HT1080 (cell line): ENCODE data around the genes TEKT2, COL8A2, MAP7D1, EVA1B and MRPS15.

RAMPAGE:
- cytosol, long total RNA, result no peak
- long total RNA, result no peak
- nucleus, long total RNA, result no peak
These were observed 870 bp downstream of the TFAP2E start for GRCh38 chr1:35573851-35574517.

GRCh38 chr1:35855049-35856165 lies 27.6 kb upstream of the AGO1 start:
RAMPAGE:
- cytosol, long total RNA, result no peak
- long total RNA, result no peak
- nucleus, long total RNA, result no peak

RAMPAGE:
- cytosol, long total RNA, result no peak
- long total RNA, result no peak
- nucleus, long total RNA, result no peak
These were observed 10.3 kb upstream of the AGO3 start for GRCh38 chr1:35920329-35921314.

RAMPAGE:
- cytosol, long total RNA, result no peak
- long total RNA, result no peak
- nucleus, long total RNA, result no peak
These were observed 75.3 kb upstream of the TEKT2 start for GRCh38 chr1:36008298-36009208.

GRCh38 chr1:36083742-36084712 lies at the start of gene TEKT2:
TSS of gene TEKT2 (plus strand) at chr1:36084094.
RAMPAGE:
- cytosol, long total RNA, result no peak
- long total RNA, result no peak
- nucleus, long total RNA, result no peak

DNA sequence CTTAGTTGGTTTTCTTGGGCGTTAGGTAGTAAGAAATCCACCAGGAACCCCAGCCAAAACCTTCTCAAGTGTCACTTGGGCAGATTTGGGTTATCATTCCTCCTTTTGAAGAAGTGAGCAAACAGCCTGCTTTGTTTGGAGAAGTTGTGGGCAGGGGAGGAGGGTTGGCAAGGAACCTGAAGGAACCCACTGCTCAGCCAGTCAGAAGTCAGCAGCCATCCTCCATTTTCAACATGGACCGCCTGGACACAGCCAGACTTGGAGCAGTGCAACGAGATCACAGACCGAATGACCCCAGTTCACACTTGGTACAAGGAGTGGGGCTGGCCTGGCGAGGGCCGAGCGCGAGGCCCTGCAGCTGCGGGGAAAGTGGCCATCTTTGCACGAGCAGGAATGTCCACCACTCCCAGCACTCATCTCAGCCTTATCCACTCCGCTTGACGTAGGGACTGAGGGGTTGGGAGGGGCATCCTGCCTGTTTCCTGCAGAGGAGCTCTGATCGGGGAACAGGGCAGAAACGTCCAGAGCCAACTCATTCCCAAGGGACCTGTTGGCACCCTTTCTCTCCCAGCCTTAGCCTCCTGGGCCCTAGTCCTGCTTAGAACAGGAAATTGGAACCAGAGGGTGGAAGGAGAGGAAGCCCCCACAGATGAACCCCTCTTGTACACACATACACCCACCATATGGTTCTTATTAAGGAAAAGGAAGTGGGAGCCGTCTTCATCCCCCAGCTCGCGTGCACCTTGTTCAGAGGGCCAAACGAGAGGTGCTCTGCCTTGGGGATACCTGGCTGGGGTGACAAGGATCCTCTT lies 7.3 kb downstream of the ADPRS start:
RAMPAGE:
- cytosol, long total RNA, result no peak
- long total RNA, result no peak
- nucleus, long total RNA, result no peak

DNA sequence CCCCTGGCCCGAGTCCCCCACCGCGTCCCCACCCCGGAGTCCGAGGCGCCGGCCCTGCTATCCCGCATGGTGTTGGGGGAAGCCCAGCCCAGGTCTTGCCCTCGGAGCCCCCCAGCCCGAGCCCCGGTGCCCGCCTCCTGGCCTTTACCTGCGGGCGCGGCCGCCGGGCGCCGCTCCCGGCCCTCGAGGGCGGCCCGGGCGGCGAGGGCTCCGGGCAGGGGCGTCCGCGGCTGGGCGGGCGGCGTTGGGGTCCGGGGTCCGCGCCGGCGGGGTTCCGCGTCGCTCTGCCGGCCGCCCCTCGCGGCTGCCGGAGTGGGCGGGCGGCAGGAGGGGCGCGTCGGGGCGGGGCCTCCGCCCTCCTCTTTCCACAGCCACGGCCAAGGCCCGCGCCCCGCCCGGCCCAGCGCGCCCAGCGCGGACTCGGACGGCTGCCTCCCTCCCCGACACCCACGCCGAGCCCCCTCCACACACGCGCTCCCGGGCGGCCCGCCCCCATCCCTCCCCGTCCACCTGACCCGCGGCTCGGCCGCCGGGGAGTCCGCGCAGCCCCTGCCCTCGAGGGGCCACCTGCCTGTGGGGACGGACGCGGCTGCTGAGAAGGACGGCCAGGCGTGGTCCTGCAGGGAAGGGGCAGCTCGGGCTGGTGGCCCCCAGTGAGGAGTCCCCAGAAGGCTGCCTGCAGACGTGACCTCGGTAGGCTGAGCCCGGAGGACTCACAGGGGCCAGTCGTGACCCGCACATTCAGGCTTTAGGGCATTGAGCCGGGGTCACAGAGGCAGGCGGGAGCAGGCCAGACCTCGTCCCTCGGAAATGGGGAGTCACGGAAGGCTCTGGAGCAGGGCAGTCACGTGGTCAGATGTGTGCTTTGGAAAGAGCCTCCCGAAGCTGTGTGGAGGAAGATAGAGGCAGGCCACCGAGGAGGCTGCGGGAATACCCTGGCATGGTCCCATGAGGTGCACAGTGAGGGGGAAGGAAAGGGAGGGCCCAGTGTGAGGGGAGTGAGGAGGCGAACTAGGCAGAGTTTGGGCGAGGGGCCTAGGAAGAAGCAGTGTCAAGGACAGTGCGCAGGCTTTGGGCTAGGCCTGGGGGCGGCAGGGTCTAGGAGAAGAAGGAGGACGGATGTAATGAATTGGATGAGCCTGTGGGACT lies at the start of gene COL8A2:
COL8A2 (minus strand) TSS at position 314 of the 1,149 bp plus-strand sequence.
RAMPAGE:
- cytosol, long total RNA, result no peak
- long total RNA, result no peak
- nucleus, long total RNA, result no peak

RAMPAGE:
- cytosol, long total RNA, result no peak
- long total RNA, result no peak
- nucleus, long total RNA, result no peak
These were observed at the start of gene MAP7D1 for GRCh38 chr1:36156007-36156431. TSS of gene MAP7D1 (plus strand) at chr1:36156160.

GRCh38 chr1:36175115-36175861 lies 19.3 kb downstream of the MAP7D1 start:
RAMPAGE:
- cytosol, long total RNA, result no peak
- long total RNA, result no peak
- nucleus, long total RNA, result no peak

RAMPAGE:
- cytosol, long total RNA, result no peak
- long total RNA, result no peak
- nucleus, long total RNA, result no peak
These were observed 34.1 kb downstream of the MAP7D1 start for GRCh38 chr1:36190100-36190392.

GRCh38 chr1:36207137-36207910 lies 16.9 kb upstream of the THRAP3 start:
RAMPAGE:
- cytosol, long total RNA, result no peak
- long total RNA, result no peak
- nucleus, long total RNA, result no peak

RAMPAGE:
- cytosol, long total RNA, result no peak
- long total RNA, result no peak
- nucleus, long total RNA, result no peak
These were observed 19.4 kb upstream of the SH3D21 start for GRCh38 chr1:36286356-36287483.

DNA sequence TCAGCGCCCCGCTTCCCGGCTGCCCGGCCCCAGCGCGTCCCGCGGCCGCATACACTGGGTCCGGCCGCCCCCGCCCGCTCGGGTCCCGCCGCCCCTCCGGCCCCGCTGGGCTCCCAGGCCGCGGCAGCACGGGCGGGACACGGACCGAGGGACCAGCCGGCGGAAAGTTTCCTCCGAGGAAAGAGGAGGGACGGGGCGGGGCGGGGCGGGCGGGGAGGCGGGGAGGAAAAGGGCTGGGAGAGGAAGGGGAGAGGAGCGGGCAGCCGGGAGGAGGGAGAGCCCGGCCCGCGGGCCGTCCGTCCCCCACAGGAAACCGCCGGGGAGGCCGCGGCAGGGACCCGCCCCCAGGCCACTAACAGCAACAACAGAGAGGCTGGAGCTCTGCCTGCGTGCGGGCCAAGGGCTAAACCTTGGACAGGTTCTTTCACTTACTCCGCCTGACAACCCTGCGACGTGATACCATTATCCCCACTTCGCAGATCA lies at the start of gene EVA1B:
EVA1B (minus strand) TSS at position 185 of the 483 bp plus-strand sequence.
RAMPAGE:
- cytosol, long total RNA, result no peak
- long total RNA, result no peak
- nucleus, long total RNA, result no peak

GRCh38 chr1:36328598-36329161 lies 5.2 kb upstream of the EVA1B start:
RAMPAGE:
- cytosol, long total RNA, result no peak
- long total RNA, result no peak
- nucleus, long total RNA, result no peak

DNA sequence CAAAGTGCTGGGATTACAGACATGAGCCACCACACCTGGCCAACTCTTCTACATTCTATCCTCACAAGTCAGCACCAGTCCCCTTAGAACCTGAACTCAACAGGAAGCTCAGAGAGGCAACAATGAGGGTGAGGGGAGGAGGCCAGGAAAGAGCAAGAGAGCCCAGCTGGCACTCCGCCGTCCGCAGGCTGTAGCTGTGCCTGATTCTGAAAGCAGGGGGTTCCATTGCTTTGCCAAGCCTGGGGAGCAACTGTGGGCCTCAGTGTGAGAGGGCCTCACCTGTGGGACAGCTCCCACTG lies 18.7 kb downstream of the STK40 start:
RAMPAGE:
- cytosol, long total RNA, result no peak
- long total RNA, result no peak
- nucleus, long total RNA, result no peak

DNA sequence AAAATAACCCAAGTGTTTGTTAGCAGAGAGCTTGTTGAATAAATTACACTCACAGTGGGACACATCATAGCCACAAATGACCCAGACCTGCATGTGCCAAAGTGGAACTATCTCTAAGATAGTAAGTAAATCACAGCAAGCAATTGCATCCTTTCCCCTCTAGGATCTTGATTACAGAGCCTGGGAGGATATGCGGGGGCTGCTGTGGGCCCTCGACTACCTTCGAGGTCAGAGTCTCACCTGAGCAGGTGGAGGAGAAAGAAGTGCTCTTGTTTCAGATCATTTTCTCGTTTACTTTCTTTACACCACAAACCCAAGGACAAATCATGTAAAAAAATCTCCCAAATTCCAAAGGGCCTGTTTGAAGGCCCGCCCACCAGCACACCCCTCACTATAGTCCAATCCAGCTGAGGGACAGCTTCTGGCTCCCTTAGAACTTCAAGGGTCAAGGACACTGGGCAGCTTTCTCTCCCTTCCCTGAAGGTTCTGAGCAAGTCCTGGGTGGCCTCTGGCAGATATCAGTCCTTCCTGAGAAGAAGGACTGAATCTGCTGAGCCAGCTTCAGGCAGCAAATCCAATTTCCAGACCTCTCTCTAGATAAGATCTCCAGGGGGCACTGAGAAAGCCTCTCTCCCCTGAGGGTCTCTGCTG lies 5.6 kb downstream of the STK40 start:
RAMPAGE:
- cytosol, long total RNA, result no peak
- long total RNA, result no peak
- nucleus, long total RNA, result no peak

DNA sequence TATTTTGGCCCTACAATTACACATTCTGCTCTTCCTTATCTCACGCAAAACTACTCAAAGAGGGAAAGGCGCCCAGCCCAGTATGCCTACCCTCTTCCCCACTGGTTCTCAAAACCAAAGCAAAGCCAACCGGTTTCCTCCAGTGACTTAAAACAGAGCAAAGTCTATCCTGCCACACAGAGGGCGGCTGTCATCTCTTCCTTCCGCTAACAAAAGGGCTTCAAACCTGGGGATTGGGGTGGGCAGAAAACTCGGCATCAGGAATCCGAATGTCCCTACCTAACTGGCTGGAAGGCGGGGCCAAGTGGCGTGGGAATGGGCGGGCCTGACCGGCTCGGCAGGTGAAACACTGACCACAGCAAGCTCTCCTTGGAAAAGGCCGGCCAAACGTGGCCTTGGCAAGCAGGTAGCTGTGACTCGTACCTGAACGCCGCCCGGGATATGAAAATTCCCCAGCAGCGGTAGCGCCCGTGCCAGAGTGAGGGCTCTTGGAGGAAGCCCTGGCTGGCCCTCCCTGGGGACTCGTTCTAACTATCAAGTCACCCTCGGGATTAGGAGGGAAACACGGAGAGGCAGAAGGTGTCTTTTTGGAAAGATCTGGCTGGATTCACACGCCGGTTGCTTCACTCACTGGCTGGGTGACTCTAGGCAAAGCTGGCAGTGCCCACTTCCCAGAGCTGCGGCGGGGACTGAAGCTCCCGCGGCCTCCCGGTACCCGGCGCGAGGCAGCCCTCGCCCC lies 746 bp downstream of the STK40 start:
RAMPAGE:
- cytosol, long total RNA, result no peak
- long total RNA, result no peak
- nucleus, long total RNA, result no peak

DNA sequence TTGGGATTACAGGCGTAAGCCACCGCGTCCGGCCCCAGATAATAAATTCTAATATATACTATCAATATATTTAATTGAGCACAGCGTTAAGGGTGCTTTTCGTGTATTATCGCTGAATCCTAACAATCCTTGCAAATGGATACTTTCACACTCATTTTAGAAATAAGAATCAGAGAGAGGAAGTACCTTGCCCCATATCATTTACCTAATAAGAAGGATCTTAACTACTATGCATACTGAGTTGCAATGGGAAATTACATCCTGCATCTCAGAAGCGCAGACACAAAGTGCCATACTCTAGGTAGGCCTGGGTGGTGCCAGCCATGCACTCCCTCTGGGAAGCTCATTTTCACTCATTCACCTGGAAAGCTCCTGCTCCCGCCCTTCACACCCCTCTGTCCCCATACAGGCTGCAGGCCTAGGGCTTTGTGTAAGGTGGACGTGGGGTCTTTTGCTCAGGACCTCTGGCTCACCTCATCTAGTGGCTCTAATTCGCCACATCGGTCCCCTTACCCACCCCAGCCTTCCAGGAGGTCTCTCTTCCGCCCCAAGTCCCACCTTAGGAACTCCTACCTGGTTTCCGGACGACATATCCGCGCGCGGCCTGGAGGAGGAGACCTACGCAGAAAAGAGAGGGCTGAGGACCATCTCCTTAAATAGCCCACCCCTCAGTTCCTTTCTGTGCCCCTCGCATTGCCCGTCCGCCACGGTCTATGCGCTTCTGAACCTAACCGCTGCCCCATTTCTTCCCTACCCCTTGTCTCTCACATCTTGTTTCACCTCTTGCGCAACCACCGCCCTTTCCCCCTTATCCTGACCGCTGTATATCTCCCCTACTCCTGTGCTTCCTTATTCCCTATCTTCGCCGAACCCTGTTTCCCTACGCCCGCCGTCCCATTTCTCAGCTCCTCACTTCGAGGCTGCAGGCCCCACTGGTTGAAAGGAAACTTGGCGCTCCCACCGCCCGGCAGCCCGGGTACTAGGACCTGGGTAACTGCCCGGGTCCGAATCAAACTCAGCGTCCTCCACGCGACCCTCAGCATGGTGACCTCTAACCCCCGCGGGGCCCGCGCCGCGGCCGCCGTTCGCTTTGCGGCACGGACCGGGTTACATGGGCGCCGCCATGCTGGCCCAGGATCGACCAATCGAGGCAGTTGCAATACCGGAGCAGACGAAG lies at the start of gene MRPS15:
MRPS15 (minus strand) TSS at position 1,152 of the 1,177 bp plus-strand sequence.
RAMPAGE:
- cytosol, long total RNA, result start-site peak on the minus strand centred at position 1,099 of the sequence, 107 bp wide, 4,013 and 1,488 reads in 2 replicates
- long total RNA, result start-site peak on the minus strand centred at position 1,099 of the sequence, 107 bp wide, 3,003 reads
- nucleus, long total RNA, result start-site peak on the minus strand centred at position 1,101 of the sequence, 78 bp wide, 290 and 24 reads in 2 replicates

GRCh38 chr1:36486247-36486567 lies 3.5 kb upstream of the CSF3R start:
RAMPAGE:
- cytosol, long total RNA, result no peak
- long total RNA, result no peak
- nucleus, long total RNA, result no peak

GRCh38 chr1:36824554-36824939 lies 209.8 kb downstream of the GRIK3 start:
RAMPAGE:
- cytosol, long total RNA, result no peak
- long total RNA, result no peak
- nucleus, long total RNA, result no peak